ENCODE measurements around the genes TRIM77, TRIM49 and PANX1.

GRCh38 chr11:88405891-88406313 is 68.4 kb upstream of the CTSC start:
- PRO-cap, 10 experiments = no peak in any of the 10 experiments

DNA sequence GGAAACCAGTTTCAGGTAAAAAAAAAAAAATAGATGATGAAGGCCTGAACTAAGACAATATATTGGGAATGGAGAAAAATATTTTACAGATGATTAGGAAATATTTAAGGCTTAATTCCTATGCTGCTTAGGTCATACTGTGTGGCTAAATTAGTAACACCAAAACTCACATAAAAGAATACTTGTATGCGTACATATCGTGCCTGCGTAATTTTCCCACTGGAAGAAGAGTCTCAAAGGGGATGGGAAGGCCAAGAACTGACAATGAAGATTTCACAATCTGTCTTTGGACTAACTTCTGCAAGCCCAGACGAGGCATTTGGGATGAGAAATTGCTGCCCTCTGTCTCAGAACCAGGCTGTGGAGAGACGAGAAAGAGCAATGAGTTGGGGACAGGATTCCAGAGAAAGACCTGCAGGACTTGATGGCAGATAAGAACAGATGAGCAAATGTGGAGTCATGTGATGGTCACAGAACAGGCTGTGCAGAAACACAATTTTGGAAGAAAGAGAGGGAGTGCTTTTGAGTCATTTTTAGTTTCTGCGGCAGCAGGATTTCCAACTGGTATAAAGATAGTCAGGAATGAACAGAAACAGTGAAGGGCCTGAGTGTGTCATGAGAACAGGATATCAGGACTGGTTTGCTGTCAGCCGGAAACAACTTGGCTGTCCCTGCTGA is 82.6 kb upstream of the CTSC start:
- PRO-cap, 10 experiments = no peak in any of the 10 experiments

GRCh38 chr11:88509034-88509769 is 171.7 kb upstream of the CTSC start:
- PRO-cap, 10 experiments = peak in 1 of 10 experiments; most common minus-strand start chr11:88509231 (in 1)

GRCh38 chr11:89417155-89417409 is 74.1 kb downstream of the NOX4 start:
- PRO-cap, 10 experiments = no peak in any of the 10 experiments

- PRO-cap, 10 experiments = no peak in any of the 10 experiments
Measured at GRCh38 chr11:89710022-89710386, at the start of gene TRIM77. Gene TRIM77, plus strand, starts transcription at chr11:89710299.

DNA sequence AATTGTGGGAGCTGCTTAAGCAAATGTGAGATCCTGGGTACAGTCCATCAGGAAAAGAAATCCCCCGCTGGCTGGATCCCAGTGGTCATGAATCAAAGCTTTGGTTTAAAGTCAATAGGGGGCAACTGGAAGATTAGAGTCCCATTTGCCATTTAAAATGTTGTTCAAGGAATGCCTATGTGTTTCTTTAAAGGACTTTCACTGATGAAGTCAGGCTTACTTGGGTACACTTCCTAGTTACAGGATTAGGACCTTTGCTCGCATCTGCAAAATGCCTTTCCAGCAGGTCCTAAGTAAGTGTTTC is at the start of gene TRIM49:
TSS of gene TRIM49 (minus strand) at position 137 of the 304 bp plus-strand sequence.
- PRO-cap, 10 experiments = no peak in any of the 10 experiments

GRCh38 chr11:90209619-90210128 is 13.2 kb downstream of the CHORDC1 start:
- PRO-cap, 10 experiments = no peak in any of the 10 experiments

DNA sequence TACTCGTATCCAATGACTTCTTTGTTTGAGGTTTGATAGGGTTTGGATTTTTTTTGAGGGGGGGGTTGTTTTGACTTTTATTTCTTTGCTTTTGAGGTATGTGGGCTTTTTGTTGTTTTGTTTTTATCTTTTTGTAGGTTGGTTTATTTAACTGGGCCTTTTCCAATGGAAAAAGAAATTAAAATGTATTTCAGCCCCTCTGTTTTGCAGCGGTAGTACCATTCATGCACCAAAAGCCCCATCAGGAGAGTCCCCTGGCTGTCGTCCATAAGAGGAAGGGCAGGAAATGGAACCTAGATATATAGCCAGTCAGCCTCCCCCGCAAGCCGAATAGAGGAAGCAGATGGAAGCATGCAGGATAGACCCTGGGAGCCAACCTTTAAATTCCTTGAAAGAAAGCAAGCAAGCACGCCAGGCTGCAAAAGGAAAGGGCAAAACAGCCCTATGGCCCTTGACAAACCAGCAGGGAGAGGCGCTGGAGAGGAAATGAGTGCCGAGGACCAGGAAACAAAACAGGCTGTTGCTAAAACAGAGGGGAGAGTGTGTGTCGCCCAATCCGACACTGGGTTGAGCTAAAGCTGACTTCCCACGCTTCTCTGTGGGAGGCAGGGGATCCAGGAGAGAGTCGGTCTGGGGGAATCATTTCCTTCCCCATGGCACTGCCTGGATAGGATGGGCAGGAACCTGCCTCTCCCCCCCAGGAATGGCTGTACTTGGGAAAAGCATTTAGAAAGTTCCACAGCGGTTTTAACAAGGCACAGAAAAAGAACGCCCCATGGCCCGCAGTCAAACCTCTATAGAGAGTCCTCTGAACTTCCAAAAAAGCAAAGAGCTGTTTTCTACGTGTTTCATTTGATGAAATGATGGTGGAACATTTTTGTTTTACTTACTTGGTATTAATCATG is 203.5 kb upstream of the MTNR1B start:
- PRO-cap, 10 experiments = no peak in any of the 10 experiments

DNA sequence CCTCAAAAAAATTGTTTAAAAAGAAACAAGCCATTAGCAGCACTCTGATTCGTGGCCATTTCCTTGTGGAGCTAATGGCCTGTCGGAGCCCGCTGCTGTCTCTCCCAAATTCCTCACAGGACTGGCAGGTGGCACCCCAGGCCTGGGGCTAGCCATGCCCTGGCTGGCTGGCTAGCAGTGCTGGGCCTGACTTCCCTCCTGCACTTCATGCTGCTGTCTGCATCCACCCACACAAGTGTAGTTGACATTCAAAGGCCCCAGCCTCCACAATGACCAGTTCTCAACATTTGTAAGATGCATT is 61.5 kb downstream of the SMCO4 start:
- PRO-cap, 10 experiments = no peak in any of the 10 experiments

DNA sequence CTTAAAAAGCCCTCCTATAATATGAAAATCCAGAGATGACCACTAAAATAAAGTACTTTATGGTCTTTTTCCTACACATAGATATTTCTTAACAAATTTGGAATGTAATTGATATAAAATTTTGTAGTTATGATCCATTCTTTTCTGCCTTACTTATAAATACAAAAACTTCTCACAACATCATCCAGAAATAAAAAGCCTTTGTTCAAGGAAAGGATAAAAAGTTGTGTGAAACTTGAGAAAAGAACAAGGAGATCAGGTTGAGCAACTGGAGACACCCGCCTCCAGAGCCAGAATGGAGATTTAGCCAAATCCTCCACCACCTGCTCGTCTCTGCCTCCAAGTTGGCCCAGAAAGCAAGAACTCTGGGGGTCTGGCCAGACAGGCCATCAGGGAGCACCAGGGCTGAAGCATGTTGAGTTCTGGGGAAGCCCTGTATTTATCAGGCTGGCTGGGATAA is 15.0 kb downstream of the SMCO4 start:
- PRO-cap, 10 experiments = peak in 1 of 10 experiments; most common plus-strand start position 249 of the sequence (in 1)

- PRO-cap, 10 experiments = no peak in any of the 10 experiments
Measured at GRCh38 chr11:93537032-93537466, 6.1 kb downstream of the SMCO4 start.

DNA sequence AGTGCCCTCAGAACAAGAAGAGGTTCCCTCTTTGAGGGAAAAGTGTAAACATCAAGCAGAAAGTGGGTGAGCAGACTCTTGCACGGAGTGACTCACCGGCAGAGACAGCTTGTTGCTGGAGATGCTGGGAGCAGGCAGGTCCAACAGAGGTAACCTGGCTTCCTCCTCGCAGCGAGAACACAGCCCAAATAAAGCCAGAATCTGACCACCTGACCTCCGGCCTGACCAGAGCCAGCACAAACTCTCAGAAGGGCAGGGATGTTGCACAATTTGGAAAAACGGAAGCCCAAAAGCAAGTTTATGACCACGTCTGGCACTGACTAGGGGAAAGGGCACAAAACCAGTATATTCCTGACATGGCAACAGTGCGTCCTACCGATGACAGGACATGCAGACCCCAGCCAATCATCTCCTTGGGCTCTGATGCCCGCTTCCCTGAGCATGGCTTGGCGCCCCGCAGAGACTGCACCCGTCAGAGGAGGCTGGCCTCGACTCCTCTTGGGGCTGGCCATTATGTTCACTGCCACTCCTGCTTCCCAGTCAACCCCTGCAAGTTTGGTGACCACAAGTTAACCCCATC is 5.4 kb downstream of the SMCO4 start:
- PRO-cap, 10 experiments = no peak in any of the 10 experiments

GRCh38 chr11:94128665-94129350 is at the start of gene PANX1:
Gene PANX1, plus strand, starts transcription at chr11:94128841.
- PRO-cap, 10 experiments = peak in 10 of 10 experiments; most common plus-strand start chr11:94128978 (in 8); most common minus-strand start chr11:94128819 (in 4)

DNA sequence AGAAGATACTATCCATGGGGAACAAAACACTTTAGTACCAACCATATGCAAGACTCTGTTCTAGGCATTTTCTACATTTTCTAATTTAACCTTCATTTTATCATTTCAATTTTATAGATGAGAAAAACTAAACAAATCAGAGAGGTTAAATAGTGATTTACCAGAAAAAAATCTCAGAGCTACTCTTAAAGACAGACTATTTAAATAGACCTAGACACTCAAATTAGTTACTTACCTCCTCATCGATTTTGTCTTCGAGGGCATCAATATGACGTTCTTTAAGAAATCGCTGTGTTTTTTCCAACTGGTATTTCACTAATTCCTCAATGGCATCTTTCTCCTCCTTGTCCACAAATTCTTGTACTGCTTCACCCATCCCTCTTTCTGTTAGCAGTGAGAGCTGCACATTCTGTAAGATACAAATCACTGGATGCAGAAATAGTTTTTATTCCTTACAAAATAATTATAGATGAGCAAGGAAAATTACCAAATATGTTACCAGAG is 34.4 kb downstream of the MRE11 start:
- PRO-cap, 10 experiments = no peak in any of the 10 experiments

- PRO-cap, 10 experiments = no peak in any of the 10 experiments
Measured at GRCh38 chr11:94733681-94734229, 34.4 kb upstream of the AMOTL1 start.

DNA sequence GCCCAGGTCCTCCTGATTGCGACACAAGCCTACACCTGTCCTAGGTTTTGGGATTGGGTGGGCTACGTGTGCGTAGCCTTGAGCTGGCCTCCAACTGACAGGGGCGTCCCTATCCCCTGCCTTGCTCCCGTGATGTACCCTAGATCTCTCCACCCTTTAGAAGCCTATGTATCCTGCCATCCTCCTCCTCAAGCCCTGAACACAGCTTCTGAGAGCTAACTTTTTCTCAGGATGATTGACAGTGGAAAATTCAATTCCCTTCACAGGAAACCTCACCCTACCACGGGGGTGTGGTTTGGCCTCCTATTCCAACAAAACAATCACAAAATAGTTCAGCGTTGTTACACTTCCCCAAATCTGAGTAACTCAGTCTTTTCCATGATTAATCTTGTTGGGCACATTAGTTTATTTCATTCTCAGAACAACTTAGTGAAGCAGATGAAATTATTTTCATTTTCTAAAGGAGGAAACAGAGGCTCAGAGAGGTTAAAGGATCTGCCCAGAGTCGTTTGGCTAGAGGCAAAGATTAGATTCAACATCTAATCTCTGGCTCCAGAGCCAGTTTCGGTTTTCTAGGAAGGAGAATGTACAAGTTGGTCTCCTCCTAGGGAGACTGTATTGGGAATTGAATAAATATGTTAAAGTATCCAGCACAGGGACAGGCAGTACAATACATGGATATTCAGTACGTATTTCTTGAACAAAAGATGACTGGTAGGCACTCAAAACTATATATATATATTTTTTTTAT is 17.5 kb upstream of the AMOTL1 start:
- PRO-cap, 10 experiments = no peak in any of the 10 experiments

DNA sequence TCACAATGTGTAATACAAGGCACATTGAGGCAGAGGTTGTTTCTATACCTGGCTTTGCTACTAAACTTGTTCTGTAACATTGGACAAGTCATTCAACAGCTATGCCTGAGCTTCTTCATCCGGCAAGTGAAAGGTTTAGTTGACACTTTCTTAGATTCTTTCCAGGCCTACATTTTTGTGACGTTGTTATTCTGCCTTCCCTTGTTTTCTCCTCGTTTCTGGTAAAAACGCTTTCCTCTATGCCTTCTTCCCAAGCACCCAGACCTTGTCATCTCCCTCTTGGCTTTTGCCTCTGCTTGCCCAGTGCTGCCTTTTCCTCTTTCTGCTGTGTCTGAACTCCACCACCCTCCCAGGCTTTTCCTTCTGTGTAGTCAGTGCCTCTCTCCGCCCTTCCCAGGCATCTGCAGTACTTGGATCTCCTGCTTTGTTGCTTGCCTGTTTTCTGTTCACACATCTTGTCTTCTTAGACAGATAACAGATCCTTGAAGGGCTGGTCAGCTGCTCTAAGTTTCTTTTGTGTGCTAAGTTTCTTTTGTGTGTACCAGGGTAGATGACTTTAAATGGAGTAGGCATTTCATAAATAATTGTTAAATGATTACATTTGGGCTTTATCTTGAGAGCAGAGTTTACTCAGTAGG is 1.3 kb upstream of the AMOTL1 start:
- PRO-cap, 10 experiments = no peak in any of the 10 experiments

GRCh38 chr11:94814162-94814766 is 46.1 kb downstream of the AMOTL1 start:
- PRO-cap, 10 experiments = no peak in any of the 10 experiments

DNA sequence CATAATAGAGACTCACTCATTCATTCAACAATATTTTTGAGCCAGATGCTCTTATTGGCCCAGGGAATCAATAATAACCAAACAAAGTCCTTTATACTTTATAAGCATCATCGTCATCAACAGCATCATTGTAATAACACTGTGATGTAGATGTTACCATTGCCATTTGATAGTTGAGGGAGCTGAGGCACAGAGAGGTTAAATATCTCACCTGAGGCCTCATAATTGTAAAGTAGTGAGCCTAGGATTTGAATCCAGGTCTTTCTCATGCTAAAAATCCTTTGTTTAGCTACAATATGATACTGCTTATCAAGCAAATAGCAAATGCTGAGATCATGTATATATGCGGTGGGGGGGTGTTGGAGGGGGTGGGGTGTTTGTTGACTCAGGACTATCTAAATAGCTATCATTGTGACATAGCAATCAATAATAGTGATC is 79.3 kb downstream of the AMOTL1 start:
- PRO-cap, 10 experiments = no peak in any of the 10 experiments

DNA sequence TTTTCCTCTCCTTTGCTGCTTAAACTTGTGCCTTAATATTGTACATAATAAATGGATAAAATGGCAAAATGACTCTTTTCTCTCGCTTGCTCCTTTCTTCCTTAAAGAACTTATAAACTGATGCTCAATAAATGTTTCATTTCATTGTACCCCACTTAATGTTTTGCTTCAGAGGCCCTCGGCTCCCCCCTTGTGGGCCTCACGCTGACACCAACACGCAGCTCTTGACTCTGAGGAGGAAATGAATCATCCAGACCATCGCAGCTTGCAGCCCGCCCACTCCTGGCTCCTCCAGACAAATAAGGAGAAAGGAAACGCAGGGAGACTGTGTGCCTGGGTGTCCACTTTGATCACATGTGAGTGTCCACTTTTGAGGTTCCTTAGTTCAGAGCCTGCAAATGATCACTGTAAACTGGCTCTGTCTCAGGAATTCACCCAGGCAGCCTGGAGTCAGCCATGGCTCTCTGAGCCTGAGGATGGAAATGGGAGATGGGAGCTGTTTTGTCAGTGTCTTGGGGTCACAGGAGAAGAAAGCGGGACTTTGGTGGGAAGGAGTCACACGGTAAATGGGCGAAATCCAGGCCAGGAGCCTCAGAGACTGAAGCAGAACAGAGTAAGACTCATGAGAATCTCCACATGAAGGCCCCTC is 96.6 kb downstream of the CWC15 start:
- PRO-cap, 10 experiments = no peak in any of the 10 experiments

All from Metastatic Breast Carcinoma in the Brain (tissue), 10 donors.